Keratinocyte (primary cell): ENCODE measurements around a stretch of chr21.

GRCh38 chr21:44989444-44989981 is 49.7 kb downstream of the SLX9 start:
CAGE:
- cytosol, long polyA minus RNA, result no peak
- cytosol, long polyA plus RNA, result no peak
- long polyA plus RNA, result no peak
- nucleus, long polyA minus RNA, result no peak
- nucleus, long polyA plus RNA, result no peak

DNA sequence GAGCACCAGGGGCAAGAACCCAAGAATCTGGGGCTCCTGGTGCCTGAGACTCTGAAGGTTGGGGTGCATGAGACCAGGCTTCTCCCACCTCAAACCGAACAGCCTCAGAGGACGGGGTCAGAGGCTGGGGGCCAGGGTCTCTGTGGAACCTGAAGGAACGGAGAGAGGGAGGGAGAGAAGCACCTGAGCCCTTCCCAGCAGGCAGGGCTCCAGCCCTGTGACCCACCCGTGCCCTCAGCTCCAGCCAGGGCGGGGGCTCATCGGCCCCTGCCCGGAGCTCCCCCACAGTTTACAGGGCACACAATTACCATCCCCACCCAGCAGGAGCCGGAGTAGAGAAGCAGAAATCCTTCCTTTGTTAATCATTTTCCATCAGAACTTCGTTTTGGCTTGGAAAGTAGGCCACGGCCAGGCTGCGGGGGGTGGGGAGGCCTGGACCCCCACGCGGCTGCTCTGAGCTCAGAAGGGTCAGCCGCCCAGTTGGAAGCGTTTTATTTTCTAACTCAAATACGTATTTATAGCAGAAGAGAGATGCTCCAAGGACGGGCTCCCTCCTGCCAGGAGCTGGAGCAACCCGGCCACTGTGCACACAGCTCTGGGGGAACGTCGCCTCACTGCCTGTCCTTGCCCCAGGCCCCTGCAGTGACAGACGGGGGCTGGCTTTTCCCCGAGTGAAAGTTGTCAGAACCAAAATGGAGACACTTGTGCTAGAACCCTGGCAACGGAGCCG is 42.8 kb upstream of the ADARB1 start:
CAGE:
- cytosol, long polyA minus RNA, result no peak
- cytosol, long polyA plus RNA, result no peak
- long polyA plus RNA, result no peak
- nucleus, long polyA minus RNA, result no peak
- nucleus, long polyA plus RNA, result no peak

DNA sequence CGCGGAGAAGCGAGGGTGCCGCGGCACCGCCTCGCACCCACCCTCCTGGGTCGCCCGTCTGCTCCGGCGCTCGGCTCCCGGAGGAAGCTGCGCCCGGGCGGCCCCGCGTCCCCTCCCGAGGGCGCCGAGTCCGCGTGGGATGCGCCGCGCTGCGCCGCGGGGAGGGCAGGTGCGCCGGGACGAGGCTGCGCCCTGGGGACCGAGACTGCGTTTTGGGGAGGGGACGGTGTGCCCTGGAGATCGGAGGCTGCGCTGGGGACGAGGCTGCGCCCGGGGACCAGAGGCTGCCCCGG is 496 bp downstream of the ADARB1 start:
CAGE:
- cytosol, long polyA minus RNA, result no peak
- cytosol, long polyA plus RNA, result no peak
- long polyA plus RNA, result no peak
- nucleus, long polyA minus RNA, result no peak
- nucleus, long polyA plus RNA, result no peak

DNA sequence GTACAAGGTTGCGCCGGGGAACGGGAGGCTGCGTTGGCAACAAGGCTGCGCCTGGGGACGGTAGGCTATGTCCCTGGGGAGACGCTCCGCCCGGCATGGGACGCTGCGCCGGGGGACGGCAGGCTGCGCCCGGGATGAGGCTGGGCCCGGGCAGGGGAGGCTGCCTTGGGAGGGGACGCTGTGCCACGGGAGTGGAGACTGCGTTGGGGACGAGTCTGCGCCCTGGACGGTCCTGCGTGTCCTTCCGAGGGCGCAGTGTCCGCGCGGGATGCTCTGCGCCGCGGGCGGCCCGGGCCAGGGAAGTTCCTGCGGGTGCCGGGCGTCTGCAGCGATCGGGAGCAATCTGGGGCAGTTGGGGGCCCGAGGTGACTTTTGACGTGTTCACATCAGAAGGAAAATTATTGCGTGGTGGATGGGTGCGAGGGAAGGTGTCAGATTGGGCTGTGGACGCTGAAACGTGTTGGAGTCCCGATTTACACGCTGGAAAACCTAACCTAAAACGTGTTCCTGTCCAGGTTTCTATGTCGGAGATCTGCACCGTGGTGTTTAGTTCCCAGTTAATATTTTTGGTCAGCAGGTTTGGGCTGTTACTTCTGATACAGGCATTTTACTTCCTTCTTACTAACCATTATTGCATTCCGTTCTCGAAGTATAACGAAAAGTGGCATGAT is 978 bp downstream of the ADARB1 start:
CAGE:
- cytosol, long polyA minus RNA, result no peak
- cytosol, long polyA plus RNA, result no peak
- long polyA plus RNA, result no peak
- nucleus, long polyA minus RNA, result no peak
- nucleus, long polyA plus RNA, result no peak

DNA sequence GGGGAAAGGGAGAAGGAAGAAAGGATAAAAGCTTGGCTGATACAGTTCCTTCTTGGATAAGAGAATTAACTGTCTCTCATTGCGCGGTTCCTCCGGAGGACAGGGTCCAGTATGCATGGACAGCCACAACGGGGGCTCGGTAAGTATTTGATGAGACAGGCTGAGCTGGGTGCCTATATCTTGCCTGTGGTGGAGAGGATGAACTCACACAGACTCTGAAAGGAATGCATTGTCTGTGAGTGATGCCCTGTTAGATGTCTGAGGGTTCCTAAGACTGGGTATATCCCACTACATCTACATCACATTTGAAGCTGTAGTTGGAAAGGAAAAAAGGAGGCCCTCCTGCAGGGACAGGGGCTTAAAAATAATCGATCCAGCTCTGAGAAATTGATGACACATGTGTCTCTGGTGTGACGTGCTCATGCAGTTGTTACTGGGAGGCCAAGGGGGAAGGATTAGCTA is 1.8 kb downstream of the ADARB1 start:
CAGE:
- cytosol, long polyA minus RNA, result no peak
- cytosol, long polyA plus RNA, result no peak
- long polyA plus RNA, result no peak
- nucleus, long polyA minus RNA, result no peak
- nucleus, long polyA plus RNA, result no peak

DNA sequence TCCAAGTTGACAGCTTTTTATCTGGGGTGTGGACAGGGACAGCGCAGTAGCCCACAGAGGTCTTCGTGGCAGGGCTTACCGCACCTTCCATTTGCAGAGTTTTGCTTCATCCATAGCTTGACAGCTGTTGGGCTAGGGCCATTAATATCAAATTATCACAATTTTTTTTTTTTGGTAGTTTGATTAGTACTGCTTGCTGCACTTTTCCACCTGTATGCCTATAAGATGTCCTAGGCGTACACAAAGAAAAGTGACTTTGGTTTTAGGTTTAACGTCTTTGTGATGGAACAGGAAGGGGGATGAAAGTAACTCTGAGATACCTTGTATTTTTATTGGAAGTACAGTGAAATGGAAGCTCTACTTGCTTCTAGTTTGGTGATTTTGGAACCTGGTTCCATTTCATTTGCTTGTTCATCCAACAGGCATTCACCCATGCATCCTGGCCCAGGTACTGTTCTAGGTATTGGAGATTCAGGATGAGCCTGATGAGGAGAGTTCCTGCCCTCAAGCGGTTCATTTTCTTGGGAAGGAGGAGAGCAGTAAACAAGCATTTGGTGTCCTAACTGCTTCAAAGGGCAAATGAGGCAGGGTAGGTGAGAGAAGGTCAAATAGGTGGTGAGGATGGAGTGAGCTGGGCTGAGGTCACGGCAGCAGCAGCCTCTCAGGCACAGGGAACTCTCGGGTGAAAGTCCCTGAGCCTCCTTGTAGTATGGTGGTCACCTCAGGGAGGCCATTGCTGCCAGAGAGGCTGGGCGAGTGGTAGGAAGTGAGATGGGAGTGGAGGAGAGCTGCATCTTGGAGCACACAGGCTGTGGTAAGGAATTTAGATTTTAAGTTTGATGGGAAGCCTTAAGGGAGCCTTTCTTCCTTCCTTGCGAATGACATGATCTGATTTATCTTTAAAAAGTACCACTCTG is 3.8 kb downstream of the ADARB1 start:
CAGE:
- cytosol, long polyA minus RNA, result no peak
- cytosol, long polyA plus RNA, result no peak
- long polyA plus RNA, result no peak
- nucleus, long polyA minus RNA, result no peak
- nucleus, long polyA plus RNA, result no peak

DNA sequence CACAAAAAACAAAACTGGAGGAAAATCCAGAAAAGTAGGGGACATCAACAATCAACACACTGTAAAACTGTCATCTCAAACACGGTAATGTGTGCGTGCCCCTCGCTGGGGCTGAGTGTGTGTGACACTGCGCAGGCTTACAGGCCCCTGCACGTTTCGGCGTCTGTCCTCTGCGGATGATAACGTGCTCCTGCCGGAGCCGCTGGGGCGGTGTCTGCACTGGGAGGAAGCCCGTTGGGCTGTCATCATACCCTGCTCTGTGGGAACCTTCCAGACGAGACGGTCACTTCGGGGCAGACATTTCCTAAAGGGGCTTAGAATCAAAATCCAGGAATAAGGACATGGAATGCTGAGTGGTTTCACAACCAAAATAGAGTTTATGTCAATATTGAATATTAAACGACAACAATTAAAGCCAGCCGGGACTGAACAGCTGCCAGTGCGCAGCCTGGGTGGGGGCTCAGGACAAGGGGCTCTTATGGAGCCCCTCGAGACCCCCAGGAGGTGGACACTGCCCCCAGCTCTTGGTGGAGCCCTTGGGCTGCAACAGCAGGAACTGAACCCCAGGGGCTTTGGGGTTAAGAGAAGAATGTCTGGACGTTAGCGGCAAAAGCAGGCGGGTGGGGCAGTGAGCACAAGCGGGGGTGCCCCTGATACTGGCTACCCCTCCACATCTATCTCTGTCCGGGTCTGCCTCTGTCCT is 11.9 kb upstream of the POFUT2 start:
CAGE:
- cytosol, long polyA minus RNA, result no peak
- cytosol, long polyA plus RNA, result no peak
- long polyA plus RNA, result no peak
- nucleus, long polyA minus RNA, result no peak
- nucleus, long polyA plus RNA, result no peak

DNA sequence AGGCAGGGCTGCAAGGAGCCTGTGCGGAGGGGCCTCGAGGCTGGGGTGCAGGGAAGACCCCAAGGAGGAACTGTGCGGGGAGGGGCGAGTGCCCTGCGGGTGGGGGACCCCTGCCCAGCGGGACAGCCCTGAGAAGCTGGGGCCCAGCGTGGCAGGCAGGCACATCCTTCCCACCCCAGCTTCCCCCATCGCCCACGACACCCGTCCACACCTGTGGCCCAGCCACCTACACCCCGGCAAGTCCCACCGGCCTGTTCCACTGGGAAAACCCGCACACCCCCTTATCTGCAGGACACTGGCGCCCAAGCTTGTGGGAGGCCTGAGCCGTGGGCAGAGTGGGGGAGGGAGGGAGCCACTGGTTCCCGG is 37.5 kb upstream of the POFUT2 start:
CAGE:
- cytosol, long polyA minus RNA, result no peak
- cytosol, long polyA plus RNA, result no peak
- long polyA plus RNA, result no peak
- nucleus, long polyA minus RNA, result no peak
- nucleus, long polyA plus RNA, result no peak

CAGE:
- cytosol, long polyA minus RNA, result no peak
- cytosol, long polyA plus RNA, result no peak
- long polyA plus RNA, result no peak
- nucleus, long polyA minus RNA, result no peak
- nucleus, long polyA plus RNA, result no peak
These were observed 47.6 kb upstream of the COL18A1 start for GRCh38 chr21:45357170-45357894.

DNA sequence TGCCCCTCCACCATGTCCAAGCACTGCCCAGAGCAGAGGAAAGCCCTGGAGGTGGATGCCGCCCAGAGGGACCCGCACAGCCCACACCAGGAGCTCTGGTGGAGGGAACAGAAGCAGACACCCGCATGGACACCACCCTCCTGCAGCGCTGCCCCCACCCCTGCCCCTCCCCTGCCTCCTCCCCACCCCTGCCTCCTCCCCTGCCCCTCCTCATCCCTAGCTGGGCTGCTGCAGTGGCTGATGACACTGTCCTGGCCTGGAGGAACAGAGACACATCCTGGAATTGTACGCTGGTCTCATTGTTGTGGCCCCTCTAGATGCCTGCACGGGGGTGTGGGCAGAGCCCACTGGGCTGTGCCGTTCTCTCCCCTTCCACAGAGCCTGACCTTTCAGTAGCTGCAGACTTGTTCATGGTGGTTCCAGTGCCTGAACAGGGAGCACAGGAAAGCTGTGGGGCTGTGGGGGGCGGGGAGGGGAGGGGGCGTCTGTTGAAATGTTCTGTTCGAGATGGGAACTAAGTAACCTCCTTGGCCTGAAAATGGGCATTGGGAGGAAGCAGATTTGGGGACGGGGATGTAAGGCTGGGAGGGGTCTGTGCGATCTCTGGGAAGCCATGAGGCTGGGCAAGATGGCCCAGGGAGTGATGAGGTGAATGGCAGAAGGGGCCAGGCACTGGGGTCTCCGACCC is 30.4 kb upstream of the COL18A1 start:
CAGE:
- cytosol, long polyA minus RNA, result no peak
- cytosol, long polyA plus RNA, result no peak
- long polyA plus RNA, result no peak
- nucleus, long polyA minus RNA, result no peak
- nucleus, long polyA plus RNA, result no peak

DNA sequence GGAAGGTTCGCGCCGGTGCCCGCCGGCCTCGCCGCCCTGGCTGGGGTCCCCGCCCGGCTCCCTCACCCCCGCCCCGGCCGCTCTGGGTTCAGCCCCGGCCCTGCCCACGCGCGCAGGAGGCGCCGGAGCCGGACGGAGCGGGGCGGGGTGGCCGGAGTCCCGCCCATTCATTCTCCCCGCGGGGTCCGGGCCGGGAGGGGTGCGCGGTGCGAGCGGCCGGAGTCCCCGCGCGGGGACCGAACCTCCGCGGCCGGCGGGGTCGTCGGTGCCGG is 464 bp downstream of the COL18A1 start:
CAGE:
- cytosol, long polyA minus RNA, result no peak
- cytosol, long polyA plus RNA, result no peak
- long polyA plus RNA, result no peak
- nucleus, long polyA minus RNA, result no peak
- nucleus, long polyA plus RNA, result no peak

DNA sequence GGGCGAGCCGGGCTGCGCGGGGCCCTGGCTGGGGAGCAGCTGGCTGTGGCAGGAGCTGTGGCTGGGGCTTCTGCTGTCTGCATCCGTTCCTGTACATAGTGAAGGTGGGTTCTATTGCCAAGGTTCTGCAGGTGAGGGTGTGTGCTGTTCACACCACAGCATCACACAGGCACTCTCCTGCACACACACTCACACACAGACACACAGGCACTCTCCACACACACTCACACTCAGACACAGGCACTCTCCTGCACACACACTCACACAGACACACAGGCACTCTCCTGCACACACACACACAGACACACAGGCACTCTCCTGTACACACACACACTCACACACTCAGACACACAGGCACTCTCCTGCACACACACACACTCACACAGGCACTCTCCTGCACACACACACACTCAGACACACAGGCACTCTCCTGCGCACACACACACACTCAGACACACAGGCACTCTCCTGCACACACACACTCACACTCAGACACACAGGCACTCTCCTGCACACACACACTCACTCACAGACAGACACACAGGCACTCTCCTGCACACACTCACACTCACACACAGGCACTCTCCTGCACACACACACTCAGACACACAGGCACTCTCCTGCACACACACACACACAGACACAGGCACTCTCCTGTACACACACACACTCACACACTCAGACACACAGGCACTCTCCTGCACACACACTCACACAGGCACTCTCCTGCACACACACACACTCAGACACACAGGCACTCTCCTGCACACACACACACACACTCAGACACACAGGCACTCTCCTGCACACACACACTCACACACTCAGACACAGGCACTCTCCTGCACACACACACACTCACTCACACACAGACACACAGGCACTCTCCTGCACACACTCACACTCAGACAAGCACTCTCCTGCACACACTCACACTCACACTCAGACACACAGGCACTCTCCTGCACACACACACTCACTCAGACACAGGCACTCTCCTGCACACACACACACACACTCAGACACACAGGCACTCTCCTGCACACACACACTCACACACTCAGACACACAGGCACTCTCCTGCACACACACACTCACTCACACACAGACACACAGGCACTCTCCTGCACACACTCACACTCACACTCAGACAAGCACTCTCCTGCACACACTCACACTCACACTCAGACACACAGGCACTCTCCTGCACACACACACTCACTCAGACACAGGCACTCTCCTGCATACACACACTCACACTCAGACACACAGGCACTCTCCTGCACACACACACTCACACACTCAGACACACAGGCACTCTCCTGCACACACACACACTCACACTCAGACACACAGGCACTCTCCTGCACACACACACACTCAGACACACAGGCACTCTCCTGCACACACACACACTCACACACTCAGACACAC is 32.5 kb downstream of the COL18A1 start:
CAGE:
- cytosol, long polyA minus RNA, result no peak
- cytosol, long polyA plus RNA, result no peak
- long polyA plus RNA, result no peak
- nucleus, long polyA minus RNA, result no peak
- nucleus, long polyA plus RNA, result no peak

DNA sequence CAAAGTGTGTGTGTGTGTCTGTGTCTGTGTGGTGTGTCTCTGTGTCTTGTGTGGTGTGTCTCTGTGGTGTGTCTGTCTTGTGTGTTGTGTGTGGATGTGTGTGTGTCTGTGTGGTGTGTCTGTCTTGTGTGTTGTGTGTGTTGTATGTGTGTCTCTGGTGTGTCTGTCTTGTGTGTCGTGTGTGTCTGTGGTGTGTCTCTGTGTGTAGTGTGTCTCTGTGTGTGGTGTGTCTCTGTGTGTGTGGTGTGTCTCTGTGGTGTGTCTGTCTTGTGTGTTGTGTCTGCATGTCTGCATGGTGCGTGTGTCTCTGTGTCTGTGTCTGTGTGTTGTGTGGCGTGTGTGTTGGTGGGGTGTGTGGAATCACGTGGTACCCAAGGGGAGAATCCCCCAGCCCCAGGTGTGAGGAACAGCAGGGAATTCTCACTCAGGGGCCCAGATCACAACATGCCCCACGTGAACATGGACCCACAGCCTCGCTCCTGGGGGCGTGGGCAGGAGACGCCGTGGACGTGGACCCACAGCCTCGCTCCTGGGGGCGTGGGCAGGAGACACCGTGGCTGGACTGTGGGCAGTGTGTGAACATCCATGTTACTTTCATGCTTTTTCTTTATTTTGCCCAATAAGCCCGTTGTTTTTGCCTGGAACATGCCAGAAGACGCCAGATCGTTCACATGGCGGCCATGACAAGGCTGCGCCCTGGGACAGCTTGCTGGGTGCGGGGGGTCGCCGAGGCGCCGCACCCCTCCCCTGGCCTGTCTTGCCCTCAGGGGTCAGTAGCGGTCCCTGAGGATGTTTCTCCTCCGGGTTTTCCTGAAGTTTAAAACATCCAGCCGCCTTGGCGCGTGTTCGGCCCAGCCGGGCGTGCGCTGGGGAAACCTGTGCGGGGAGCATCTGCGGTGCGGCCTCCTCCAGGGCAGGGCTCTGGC is 67.7 kb downstream of the SLC19A1 start:
CAGE:
- cytosol, long polyA minus RNA, result no peak
- cytosol, long polyA plus RNA, result no peak
- long polyA plus RNA, result no peak
- nucleus, long polyA minus RNA, result no peak
- nucleus, long polyA plus RNA, result no peak

DNA sequence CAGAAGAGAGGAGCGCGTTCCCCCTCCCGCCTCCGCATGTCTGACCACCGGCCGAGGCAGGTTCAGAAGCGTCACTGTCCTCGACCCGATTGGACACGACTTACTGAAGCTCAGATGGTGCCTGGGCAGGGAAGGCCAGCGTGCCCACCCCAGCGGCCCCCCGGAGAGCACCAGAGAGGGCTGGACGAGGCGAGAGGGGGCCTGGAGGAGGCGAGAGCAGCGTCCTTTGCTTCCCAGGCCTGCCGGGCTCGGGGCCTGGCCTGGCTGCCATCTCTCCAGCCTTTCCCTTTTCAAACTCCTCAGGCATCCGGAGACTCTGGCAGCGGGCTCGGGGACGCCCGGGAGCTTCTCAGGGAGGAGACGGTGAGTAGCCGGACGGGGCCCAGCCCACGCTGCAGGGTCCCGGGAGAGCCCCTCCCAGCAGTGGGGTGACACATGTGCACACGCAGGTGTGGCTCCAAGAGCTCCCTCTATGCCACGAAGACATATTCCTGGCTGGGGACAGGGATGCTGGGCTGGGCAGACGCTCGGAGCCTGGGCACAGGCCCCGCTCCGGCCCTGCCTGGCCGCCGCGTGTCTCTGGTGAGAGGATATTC is 67.0 kb downstream of the SLC19A1 start:
CAGE:
- cytosol, long polyA minus RNA, result no peak
- cytosol, long polyA plus RNA, result no peak
- long polyA plus RNA, result no peak
- nucleus, long polyA minus RNA, result no peak
- nucleus, long polyA plus RNA, result no peak

CAGE:
- cytosol, long polyA minus RNA, result no peak
- cytosol, long polyA plus RNA, result no peak
- long polyA plus RNA, result no peak
- nucleus, long polyA minus RNA, result no peak
- nucleus, long polyA plus RNA, result no peak
These were observed 59.3 kb downstream of the SLC19A1 start for GRCh38 chr21:45482479-45483778.

GRCh38 chr21:45492461-45493628 is 49.4 kb downstream of the SLC19A1 start:
CAGE:
- cytosol, long polyA minus RNA, result no peak
- cytosol, long polyA plus RNA, result no peak
- long polyA plus RNA, result no peak
- nucleus, long polyA minus RNA, result no peak
- nucleus, long polyA plus RNA, result no peak

DNA sequence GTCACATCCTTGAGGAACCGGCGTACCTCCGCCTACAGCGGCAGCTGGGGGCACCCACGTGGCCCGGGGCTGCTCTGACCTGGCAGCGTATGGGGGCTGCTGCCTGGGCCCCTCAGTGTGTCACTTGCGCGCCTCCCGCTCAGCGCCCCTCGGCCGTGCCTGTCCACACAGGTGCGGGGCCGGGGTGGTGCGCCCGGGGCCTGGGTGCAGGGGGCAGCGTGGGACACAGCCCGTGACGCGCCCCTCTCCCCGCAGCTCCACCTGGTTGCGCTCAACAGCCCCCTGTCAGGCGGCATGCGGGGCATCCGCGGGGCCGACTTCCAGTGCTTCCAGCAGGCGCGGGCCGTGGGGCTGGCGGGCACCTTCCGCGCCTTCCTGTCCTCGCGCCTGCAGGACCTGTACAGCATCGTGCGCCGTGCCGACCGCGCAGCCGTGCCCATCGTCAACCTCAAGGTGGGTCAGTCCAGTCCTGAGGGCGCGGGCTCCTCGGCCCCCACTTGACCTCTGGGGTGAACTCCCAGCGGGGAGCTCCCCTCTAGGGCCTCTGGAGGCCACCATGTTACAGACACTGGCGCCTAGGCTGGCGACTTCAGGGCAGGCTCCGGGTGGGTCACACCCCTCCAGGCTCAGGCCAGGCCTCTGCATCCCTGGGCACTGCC is 32.3 kb downstream of the SLC19A1 start:
CAGE:
- cytosol, long polyA minus RNA, result no peak
- cytosol, long polyA plus RNA, result no peak
- long polyA plus RNA, result no peak
- nucleus, long polyA minus RNA, result no peak
- nucleus, long polyA plus RNA, result no peak

GRCh38 chr21:45533476-45533757 is 8.8 kb downstream of the SLC19A1 start:
CAGE:
- cytosol, long polyA minus RNA, result no peak
- cytosol, long polyA plus RNA, result no peak
- long polyA plus RNA, result no peak
- nucleus, long polyA minus RNA, result no peak
- nucleus, long polyA plus RNA, result no peak

GRCh38 chr21:45573401-45574009 is 31.3 kb upstream of the SLC19A1 start:
CAGE:
- cytosol, long polyA minus RNA, result no peak
- cytosol, long polyA plus RNA, result no peak
- long polyA plus RNA, result no peak
- nucleus, long polyA minus RNA, result no peak
- nucleus, long polyA plus RNA, result no peak

DNA sequence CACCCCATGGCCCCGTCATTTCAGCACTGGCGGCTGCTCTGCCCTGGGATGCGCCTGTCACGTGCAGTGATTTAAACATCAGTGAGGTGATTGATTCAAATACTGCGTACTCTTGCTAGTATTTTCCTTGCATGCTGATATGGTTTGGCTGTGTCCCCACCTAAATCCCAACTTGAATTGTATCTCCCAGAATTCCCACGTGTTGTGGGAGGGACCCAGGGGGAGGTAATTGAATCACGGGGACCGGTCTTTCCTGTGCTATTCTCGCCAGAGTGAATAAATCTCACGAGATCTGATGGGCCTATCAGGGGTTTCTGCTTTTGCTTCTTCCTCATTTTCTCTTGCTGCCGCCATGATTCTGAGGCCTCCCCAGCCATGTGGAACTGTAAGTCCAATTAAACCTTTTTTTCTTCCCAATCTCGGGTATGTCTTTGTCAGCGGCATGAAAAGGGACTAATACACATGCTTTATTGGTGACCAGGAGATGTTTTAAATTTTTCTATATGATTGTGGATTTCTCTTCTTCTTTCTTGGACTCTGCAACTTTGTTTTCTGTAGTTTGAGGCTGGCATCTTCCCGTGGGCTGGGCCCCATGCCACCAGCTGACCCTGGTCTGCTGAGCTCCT is 50.1 kb upstream of the PCBP3 start:
CAGE:
- cytosol, long polyA minus RNA, result no peak
- cytosol, long polyA plus RNA, result no peak
- long polyA plus RNA, result no peak
- nucleus, long polyA minus RNA, result no peak
- nucleus, long polyA plus RNA, result no peak